Measurements from ENCODE around the genes GFPT2 and BTNL3.

GRCh38 chr5:179621157-179622143 lies 2.0 kb downstream of the HNRNPH1 start:
- RRBS: no CpG with 5 or more reads among the region's 15 CpGs

GRCh38 chr5:179658439-179658857 lies 22.4 kb downstream of the CBY3 start:
- RRBS: no CpG with 5 or more reads among the region's 12 CpGs

DNA sequence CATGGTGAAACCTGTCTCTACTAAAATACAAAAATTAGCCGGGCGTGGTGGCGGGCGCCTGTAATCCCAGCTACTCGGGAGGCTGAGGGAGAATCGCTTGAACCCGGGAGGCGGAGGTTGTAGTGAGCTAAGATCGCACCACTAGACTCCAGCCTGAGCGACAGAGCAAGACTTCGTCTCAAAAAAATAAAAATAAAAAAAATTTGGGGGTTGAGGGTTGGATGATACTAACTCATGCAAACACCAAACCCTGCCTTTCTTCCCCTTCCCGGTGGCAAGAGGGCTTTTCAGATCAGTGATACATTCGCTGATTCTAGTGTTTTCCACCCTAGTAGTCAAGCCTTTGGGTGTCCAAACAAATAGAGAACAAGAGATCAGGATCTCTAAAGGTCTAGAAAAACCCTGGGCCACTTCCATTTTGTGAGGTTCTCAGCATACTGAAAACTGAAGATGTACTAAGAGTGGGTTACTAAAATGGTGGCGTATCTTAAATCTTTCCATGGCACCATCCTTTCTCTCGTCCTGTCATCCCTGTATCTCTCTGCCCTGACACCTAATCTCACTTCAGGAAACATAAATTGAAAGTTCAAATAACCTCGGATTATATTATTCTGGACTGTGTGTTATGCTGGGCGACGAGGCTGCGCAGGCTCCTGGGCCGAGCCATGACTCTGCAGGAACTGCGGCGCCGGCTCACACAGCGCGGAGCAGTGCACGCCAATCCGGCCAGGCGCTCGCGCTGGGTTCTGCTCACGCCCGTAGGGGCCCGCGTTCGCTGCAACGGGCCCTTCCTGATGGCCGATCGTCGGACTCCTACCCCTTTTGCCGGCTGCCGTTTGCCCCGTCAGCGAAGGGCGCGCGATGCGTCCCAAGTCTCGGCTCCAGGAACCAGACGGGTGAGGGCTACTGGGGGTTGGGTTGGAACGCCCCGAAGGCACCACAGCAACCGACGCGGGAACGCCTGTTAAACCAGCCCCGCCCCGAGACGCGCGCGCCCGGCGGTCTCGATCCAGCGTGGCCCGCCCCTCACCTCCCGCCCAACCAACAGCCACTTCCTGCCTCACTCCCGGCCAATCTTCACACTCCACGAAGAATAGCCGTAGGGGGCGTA lies 704 bp upstream of the CANX start:
- RRBS: under 1% methylated on average over 20 of the region's 71 CpGs

DNA sequence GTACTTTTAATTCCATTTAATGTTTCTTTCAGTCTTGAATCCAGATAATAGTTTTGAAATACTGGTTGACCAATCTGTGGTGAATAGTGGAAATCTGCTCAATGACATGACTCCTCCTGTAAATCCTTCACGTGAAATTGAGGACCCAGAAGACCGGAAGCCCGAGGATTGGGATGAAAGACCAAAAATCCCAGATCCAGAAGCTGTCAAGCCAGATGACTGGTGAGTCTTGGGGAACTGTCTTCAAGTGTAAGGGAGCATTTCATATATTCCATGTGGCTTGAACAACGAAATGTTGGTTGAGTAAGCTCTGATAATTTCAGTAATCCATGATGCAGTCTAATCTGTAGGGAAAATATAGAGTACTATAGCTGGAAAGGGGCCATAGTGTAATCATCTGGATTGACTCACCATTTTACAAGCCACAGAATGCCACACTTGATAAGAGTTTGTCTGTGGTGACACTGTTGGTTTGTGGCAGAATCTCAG lies 16.5 kb upstream of the MAML1 start:
- RRBS: no CpG with 5 or more reads among the region's 4 CpGs

DNA sequence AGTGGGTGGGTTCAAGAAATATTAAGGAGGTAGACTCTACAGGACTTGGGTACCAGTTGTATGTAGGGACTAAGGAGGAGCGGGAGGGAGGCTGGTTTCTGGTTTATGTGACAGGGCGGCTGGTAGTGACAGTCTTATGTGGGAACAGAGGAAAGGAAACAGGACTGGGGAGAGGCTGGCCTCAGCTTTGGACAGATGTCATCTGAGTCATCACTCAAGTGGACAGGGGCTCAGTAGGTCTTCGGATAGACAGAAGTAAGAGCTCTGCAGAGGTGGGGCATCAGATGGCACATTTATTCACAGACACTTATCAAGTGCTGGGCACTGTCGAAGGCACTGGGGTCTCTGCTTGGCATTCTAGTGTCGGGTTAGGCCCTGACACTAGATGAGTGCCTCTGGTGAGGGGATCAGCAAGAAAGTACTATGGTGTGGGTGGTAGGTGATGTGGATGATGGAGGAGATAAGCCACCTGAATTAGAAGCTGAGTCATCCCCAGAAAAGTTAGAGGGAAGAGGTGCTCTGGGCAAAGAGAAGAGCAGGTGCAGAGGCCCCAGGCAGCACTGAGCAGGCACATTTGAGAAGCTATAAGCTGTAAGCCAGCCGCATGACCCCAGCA lies 27.4 kb downstream of the MAML1 start:
- RRBS: no CpG with 5 or more reads among the region's 6 CpGs

- RRBS: 79% methylated on average over 9 of the region's 71 CpGs
Observed at GRCh38 chr5:179801140-179802012, 5.3 kb downstream of the MGAT4B start.

DNA sequence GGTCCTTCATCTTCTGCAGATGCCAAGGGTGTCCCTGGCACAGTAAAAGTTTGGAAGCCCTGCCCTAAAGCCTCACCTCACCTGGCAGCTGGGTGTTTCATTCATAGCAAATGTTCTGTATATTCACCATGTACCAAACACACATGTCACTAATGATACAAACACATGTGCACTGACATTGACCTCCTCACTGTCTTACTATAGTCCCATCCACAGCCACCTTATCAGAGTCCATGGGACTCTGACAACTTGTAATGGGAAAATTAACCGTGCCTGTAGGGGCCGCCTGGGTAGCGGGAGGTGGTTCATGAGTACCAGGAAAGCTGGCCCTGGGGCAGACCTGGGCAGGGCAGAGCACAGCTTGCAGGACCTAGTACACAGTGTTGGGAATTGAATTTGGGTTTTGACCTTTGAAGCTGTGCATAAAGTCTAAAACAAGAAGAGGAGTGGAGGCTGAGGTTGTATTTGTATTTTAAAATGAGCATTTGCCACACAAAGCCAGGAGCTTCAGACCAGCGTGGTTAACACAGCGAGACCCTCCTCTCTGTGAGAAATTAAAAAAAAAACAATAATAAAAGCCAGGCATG lies 6.5 kb upstream of the MGAT4B start:
- RRBS: no CpG with 5 or more reads among the region's 5 CpGs

DNA sequence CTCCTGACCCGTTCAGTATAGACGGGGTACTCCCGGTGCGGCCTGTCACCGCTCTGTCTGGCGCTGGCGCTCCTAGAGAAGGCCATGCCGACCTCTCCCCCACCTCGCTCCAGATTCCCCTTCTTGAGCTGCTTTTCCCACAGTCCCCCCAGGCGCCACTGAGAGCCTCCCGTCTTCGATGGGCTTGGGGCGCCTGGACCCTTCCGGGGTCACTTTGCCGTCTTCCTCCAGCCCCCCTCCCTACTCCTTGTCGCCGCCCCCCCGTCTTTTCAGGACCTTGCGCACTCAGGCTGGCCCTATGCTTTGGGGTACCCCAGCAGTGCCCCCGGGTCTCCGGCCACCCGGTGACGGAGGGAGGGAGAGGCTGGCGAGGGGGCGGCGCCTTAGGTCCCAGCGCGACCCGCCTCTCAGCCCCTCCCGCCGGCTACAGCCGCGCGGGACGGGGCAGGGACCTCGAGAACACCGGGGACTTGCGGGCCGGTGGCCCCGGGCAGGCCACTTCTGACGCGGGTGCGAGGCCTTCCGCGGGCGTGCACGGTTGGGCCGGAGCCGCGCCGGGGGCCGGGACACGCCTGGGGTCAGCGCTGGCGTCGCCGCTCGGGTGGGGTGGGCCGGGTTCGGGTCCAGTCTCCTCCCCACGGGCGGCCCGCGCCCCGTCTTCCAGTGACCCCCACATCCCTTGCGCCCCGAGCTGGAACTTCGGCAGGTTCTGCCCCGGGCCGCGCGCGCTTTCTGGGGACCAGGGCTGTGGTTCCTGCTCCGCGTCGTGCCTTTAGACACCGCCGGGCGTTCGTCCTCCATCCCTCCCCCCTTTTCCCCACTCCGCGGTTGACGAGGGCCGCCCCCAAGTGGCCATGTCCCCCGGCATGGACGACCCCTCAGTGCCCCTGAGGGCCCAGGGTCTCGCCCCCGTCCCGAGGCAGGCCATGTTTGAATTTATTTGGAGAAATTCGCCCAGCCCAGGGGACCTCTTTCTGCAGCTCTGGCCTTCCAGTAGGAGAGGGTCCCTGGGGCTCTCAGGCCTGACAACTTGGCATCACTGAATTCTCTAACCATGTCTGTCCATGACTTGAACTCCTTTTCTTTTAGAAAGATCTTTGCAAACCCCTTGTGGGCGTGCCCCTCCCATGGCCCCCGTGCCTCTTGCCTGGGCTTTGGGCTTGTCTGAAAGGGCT lies 3.8 kb upstream of the SQSTM1 start:
- RRBS: 5% methylated on average over 53 of the region's 92 CpGs

GRCh38 chr5:179820023-179820125 lies 831 bp upstream of the SQSTM1 start:
- RRBS: no CpG with 5 or more reads among the region's 2 CpGs

DNA sequence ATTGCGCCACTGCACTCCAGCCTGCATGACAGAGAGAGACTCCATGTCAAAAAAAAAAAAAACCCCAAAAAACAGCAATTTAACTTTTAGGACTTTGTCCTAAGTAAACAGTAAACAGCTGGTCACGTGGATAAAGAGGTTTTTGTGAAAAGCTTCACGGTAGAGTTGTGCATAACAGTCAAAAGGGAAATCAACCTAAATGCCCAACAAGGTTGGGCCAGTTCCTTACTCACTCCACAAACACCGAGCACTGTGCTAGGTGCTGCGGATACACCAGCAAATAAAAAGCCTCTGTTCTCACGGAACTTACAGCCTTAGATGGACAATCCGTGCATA lies 6.4 kb downstream of the MRNIP start:
- RRBS: no CpG with 5 or more reads among the region's 7 CpGs

DNA sequence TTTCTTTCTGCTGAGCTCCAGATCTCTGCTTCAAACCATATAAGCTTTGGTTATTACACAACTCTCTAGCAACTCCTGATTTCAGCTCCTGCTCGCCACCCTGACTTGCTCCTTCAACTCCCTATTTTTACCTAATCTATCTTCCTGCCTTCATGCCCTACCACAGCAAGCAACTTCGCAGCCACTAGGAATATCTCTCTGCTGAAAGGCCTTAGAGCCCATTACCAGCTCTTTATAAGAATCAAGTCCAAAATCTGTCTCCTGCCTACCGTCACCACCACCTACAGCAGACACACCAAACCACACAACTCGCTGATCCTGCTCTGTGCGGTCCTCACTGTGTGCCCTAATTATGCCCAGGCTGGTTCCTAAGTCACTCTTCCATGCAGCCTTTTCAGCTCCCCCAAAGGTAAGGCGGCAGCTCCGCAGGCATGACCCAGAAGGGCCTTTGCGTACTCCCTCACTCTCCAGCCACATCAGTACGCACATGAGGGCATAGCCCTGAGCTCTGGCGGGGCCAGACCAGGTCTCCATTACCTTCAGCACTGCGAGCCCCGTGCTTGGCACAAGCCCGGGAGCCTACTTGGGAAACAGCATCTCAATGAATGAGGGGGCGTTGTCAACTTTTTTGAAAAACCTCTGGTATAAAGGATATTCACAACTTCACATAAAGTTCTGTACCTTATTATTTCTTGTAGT lies 48.8 kb upstream of the TBC1D9B start:
- RRBS: no CpG with 5 or more reads among the region's 14 CpGs

DNA sequence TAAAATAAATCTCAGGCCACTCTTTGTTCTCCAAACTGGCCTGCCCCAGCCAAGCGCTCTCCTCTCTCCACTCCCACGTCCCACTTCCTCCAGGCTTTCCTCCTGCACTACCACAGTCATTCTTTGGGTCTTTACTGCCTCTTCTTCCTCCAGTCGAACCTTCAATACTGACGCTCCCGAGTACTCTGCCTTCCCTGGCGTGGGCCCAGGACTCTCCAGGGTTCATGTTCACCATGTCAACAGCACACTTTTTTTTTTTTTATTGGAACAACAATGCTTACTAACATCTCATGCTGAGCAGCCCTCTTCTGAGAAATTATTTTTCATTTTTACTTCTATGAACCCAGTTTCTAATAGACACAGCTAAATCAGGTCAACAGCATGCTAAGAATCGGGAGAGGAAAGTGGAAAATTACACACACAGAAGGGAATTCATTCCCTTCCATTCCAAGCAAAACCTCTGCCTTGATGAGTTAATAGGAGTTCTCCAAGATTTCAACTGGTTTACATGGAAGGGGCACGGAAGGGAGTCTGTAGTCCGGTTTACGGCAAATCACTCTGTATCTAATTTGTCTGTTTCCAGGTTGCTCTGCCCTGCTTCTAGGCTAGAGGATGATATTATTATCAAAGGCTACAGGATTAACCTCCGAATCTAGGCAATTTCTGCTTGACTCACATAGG lies 23.7 kb downstream of the RNF130 start:
- RRBS: no CpG with 5 or more reads among the region's 11 CpGs

DNA sequence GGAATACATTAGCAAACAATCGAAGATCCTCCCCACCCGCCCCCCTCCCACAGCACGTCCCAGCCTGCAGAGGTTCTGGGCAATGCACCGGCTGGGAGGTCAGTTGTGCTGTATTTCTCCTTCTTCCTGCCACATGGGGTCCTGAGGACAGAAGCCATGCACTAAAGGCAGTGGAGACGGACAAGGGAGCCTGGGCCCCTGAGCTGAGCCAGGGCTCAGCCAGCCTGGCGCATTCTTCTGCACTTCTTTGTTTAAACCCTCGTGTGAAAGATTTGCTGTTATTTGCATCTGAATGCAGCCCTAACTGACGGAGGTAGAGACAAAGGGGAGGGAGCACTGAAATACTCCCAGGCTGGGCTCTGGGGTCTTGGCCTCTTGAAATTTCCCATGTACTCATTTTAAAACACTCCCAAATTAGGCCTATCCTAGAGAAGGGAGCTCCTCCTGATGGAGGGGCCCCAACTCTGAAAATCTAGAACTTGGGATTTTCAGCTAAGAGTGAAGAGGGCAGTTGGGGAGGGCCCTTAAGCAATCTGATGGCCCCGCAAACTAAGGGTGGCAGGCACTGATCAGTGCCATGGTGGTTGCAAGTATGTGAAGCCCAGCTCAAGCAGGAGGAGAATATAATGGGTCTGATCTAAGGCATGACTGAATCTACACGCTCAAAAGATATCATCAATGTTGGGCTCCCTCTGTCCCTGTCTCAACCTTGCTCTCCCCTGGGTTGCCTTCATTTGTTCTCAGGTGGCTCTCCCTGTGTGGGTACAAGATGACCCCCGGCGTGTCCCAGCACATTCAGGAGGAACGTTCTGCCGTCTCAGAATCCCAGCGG lies 11.7 kb upstream of the RNF130 start:
- RRBS: no CpG with 5 or more reads among the region's 15 CpGs

- RRBS: no CpG with 5 or more reads among the region's 6 CpGs
Observed at GRCh38 chr5:180093655-180094113, 22.1 kb upstream of the RNF130 start.

DNA sequence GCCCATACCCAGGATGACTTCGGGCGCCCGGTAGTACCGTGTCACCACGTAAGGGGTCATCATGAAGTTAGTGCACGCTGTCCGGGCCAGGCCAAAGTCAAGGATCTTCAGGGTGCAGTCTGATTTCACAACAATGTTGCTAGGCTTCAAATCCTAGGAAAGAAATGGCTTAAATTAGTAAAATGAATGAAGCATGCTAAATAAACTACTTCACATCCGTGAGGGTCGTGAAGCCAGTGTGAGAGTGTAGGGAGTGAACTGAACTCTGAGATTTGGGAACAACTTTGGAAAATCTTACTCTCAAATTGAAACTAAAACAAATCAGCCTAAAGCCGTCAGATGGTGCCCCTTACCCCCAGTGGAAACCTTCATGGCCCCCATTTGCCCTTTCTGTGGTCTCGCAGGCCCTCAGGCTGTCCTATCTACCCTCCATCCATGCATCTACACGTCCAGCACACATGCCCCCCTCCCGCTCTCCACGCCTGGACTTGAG lies 40.0 kb upstream of the RASGEF1C start:
- RRBS: 98% methylated on average over 5 of the region's 14 CpGs

DNA sequence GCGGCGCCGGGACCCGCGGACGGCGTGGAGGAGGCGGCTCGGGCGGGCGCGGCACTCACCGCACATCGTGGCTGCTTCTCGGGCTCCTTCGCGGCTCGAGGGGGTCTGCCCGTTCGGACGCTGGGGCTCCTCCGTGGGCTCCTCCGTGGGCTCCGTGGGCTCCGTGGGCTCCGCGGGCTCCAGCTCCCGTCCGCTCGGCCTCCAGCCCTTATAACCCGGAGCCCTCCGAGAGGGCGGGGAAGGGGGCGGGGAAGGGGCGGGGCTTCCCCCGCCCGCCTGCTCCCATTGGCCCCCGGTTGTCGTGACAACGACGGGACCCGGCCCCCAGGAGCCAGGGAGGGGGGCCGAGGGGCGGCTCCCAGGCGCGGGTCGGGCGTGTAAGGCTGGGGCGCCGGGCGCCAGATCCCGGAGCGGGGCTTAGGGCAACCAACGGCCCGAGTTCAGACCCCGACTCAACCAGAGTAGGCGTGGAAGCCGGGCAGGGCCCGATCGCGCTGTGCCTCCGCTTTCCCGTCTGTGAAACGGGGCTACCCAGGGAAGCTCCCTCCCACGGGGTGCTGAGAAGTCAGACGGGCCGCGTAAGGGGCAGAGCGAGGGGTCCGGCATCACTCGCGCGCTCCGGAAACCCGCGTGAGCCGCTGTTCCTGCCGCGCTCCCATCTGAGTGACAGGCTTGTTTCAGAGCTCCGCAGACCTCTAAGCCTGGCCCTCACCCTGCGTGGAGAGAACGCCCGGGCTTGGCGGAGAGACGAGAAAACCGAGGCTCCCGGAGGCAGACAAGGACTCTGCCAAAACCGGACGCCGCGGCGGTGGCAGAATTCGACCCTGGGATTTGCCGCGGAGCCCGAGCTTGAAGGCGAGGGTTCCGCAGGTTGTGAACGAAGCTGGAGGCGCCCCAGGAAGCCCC lies at the start of gene GFPT2:
Gene GFPT2, minus strand, starts transcription at position 185 of the 906 bp plus-strand sequence.
- RRBS: under 1% methylated on average over 34 of the region's 100 CpGs

DNA sequence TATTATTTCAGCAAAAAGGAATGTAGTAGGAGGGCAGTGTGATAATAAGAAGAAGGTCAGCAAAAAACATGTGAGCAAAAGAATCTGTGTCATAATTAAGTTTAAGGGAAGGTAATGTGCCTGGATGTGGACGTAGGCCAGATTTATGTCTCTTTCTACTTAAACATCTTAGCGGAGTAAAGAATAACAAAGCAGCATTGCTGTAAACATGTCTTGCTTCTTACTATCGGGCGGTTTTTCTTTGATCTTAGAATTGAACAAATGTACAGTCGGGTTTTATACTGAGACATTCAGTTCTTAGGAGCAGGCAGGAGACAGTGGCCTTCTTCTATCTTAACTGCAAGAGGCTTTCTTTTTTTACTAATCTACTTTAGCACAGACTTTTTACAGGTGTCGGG lies 40.3 kb upstream of the FLT4 start:
- RRBS: no CpG with 5 or more reads among the region's 6 CpGs

DNA sequence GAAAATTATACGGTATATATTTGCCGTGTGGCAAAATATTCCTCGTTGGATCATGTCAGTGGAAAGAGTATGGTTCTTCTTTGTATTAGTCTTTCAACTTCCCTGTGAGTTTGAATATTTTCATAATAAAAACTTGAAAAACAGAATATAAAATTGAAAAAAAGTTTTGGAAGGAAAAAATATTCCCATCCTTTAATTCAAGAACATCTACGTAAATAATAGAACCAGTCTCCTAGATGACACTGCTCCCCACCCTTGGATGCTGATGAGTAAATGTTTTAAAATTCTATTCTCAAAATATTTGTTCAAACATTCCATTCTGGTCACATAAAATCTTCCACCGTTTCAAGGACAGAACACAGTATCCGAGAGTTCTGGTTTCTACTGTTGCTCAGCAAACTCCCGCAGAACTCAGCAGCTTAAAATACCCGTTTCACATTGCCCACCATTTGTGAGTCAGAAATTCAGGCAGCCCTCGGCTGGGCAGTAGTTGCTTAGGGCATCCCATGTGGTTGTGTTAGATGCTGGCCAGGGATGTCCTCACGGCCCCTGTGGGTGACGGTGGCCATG lies 17.6 kb downstream of the MGAT1 start:
- RRBS: no CpG with 5 or more reads among the region's 11 CpGs

- RRBS: no CpG with 5 or more reads among the region's 11 CpGs
Observed at GRCh38 chr5:180806314-180807158, 3.9 kb upstream of the MGAT1 start.

GRCh38 chr5:180988622-180989158 lies at the start of gene BTNL3:
Gene BTNL3 (plus strand): TSS chr5:180988846.
- RRBS: no CpG with 5 or more reads among the region's 4 CpGs

Measured in brain (tissue), 1 donor.